Subcutaneous preadipocyte (primary cell): Measurements from ENCODE around the genes MYO5A and RAB27A.

- CAGE, long polyA plus RNA, result no peak
These were observed at the start of gene MYO5A for GRCh38 chr15:52527975-52529105. Gene MYO5A (minus strand): TSS chr15:52528880.

DNA sequence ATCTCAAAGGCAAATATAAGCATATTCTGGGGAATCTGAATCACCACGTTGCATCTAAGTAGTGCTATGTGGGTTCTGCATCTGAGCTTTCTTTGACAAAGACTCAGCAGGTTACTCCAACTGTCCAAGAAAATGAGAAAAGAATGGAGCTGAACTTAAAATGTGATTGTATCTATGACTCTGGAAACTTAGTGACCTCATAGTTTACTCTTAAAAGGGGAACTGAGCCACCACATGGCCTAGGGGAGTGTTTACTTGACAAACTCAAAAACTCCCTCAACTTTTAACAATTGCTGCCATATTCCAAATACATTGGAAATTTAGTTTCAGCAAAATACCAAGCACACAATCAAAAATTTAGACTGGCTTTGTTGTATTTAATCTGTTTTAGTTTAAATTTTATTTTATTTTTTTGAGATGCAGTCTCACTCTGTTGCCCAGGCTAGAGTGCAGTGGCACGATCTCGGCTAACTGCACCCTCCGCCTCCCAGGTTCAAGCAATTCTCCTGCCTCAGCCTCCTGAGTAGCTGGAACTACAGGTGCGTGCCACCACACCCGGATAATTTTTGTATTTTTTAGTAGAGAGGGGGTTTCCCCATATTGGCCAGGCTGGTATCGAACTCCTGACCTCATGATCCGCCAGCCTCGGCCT is 3.2 kb downstream of the ARPP19 start:
- CAGE, long polyA plus RNA, result no peak

DNA sequence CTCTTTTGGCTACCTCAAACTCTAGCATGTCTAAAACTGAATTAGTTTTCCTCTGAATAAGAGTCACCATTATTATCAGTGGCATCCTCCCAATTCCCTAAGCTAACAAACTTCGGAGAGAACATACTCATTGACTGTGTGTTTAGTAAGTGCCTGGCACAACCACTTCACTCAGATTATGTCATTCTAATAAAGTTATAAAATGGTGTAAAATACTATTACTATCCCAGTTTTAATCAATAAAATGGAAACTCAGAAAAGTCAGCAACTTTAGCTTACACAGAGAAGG is 21.8 kb downstream of the ATOSA start:
- CAGE, long polyA plus RNA, result no peak

- CAGE, long polyA plus RNA, result no peak
These were observed 16.2 kb downstream of the ATOSA start for GRCh38 chr15:52662887-52663446.

- CAGE, long polyA plus RNA, result no peak
These were observed 781 bp upstream of the ATOSA start for GRCh38 chr15:52679996-52680342.

DNA sequence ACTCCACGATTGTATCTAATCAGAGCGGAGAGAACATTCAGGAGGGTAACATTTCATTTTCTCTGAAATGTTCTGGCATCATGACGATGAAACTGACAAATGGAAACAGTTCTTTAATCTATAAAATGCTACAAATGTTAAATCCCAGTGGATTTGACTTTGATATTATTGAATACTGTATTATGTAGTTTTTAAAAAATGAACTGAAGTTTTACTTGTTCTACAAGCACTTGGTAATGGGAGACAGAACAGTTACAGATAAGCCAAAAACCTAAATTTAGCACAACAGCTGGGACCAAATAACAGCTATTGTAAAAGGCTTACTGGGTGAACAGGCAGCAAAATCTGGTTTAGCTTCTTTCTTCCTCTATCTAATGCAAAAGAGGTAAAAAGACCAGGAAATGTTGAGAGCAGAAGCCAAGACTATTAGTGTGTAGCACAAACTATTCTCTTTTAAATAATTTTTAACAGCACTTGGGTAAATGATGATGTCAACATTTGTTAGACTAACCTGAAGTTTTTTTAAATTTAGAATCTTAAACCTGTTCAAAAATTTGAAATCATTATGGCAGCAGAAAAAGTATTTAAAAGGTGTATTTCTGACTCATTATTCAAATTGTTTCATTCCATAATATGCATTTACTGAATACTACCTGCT is 1.6 kb upstream of the ATOSA start:
- CAGE, long polyA plus RNA, result no peak

DNA sequence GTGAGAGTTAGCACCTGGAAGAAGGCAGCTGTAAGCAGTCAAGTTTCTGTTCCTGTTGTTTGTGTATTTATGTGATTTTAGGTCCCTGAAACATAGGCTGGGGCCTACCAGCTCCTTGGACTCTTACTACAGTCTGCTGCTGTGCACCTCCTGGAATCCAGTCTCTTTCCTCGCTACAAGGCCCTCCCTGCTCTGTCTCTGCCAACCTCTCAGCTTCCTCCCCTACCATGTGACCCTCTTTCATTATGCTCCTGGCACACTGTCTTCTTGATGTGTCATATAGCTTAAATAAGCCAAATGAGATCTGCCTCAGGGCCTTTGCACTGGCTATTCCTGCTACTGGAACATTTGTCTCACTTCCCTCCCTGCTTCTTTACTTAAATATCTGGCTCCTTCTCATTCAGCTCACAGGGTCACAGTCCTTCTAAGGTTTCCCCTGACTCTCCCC is 31.1 kb upstream of the ATOSA start:
- CAGE, long polyA plus RNA, result no peak

DNA sequence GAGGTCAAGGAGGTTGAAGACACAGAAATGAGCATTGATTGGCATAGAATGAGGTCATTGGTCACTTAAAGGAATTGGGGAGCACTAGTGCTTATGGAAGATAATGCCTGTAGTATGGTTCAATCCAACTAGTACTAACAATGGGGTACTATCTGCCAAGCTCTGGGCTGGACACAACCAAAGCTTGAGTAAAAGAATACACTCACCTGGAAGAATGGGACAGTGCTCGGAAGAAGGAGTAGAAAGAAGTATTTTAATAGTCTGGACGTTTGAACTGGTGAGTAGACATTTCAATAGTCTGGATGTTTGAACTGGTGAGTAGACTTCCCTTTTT is 40.2 kb upstream of the ATOSA start:
- CAGE, long polyA plus RNA, result no peak

DNA sequence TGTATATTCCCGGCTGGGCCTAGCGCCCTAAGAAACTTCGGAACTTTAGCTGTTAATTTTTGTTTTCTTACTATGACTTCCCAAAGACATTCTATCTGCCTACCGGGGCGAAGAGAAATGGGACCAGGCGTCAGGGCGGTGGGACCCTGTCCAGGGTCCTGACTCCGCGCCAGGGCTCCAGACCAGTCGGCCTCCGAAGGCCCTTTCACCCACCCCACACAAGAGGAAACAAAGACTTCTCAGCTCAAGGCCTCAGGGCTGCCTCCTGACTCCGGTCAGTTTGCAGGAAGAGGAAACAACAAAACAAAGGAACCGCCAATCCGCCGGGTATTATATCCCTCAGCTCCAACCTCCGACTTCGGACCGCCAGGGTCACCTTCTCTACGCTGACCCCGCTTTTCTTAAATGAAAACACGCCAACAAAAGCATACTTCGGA is 6.8 kb downstream of the ONECUT1 start:
- CAGE, long polyA plus RNA, result no peak

GRCh38 chr15:53437961-53438507 is 321.4 kb downstream of the WDR72 start:
- CAGE, long polyA plus RNA, result no peak

DNA sequence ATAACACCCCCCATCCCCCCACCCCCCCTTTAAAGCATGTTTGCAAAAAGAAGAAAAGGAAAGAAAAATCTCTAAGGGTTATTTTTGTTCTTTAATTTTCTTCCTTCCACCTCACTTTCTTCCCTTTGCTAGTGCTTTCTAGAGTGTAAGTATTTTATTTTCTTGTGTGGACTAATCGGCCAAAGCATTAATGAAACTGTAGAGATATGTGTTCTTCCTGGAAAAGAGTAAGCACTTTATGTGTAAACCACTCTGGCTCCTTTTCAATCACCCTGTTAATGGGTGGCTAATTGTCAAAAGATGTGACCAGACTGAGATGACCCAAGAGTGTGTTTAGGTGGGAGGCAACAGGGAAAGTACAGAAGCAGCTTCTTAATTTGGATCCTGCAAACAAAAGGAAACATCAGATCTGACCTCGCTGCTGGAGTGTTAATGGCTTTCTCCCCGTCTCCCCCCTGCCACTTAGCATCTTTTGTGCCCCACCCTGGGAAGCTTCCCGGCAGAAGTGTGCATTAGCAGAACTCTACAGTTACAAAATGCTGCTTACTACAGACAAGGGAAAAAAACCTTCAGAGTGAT is 311.3 kb downstream of the WDR72 start:
- CAGE, long polyA plus RNA, result no peak

DNA sequence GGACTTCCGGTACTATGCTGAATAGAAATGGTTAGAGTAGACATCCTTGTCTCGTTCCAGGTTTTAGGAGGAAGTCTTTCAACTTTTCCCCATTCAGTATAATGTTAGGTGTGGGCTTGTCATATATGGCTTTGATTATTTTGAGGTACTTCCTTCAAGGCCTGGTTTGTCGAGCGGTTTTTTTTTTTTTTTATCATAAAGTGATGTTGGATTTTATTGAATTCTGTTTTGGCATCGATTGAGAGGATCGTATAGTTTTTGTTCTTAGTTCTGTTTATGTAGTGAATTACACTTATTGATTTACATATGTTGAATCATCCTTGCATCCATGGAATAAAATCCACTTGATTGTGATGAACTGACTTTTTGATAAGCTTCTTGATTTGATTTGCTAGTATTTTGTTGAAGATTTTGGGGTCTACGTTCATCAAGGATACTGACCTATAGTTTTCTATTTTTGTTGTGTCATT is 101.6 kb downstream of the UNC13C start:
- CAGE, long polyA plus RNA, result no peak

- CAGE, long polyA plus RNA, result no peak
These were observed 40.7 kb downstream of the RAB27A start for GRCh38 chr15:55248828-55249493.

DNA sequence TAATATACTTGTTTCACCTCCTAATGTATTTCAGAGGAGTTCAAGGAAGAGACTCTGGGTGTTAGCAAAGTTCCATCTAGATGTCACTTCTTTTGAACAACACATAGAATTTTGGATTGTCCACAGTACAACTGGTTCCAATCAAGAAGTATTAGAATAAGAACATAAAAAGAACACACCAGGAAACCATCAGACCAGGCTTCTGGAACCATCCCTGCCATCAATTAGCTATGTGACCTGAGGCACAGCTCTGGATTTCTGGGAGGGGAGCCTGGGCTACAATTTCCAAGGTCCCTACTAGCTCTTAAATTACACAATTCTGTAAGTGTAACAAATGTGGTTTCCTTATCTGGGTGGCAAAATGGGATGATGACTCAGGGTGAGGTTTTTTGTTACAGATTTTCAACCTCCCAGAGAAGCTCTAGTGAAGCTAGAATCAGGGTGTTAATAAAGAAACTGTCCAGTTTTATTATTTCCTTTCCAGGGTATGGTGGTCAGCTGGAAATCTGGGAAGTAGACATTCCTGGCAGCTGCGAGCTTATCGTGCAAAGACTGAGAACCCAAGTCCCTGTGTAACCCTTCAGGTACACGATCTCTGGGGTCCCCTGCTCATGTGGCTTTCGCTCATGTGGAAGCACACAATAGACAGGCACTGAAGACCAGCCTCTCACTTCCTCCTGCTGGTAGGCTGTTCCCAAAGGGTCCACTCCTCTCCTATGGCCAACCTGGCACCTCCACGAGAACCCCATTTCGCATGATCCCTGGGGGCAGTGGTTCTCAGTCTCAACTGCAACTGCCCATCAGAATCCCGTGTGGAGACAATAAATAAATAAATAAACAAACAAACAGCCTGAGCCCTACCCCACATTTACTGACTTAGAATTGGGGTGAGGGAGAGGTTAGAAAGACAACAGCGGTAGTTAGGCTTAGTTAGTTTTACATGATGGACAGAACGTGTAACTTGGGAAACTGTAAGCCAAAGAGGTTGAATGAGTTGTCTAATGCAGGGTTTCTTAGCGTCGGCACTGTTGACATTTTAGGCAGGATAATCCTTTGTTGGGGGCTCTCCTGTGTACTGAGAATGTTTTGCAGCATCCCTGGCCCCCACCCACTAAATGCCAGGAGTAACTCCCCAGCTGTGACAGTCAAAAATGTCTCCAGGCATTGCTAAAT is 7.1 kb downstream of the RAB27A start:
- CAGE, long polyA plus RNA, result no peak

DNA sequence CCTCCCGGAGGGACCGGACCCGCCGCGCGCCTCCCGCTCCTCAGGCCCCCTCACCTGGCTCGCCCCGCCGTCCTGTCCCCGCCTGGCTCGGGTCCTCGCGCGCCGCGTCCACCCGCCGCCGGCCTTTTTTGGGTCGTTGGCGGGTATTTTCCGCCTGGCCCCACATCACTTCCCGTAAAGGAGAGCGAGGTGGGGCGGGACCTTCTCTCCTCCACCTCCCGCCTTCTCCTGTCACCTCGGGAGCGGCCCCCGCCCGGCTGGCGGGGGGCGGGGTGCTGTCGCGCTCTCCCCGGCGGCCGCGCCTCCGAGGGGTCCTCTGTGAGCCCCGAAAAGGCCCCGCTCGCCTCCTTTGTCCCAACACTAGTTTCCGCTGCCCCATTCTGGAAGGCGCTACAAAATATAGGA is at the start of gene RAB27A:
Gene RAB27A, minus strand, starts transcription at position 152 of the 405 bp plus-strand sequence.
- CAGE, long polyA plus RNA, result no peak

GRCh38 chr15:55514304-55514864 is 6.3 kb upstream of the DNAAF4 start:
- CAGE, long polyA plus RNA, result no peak

DNA sequence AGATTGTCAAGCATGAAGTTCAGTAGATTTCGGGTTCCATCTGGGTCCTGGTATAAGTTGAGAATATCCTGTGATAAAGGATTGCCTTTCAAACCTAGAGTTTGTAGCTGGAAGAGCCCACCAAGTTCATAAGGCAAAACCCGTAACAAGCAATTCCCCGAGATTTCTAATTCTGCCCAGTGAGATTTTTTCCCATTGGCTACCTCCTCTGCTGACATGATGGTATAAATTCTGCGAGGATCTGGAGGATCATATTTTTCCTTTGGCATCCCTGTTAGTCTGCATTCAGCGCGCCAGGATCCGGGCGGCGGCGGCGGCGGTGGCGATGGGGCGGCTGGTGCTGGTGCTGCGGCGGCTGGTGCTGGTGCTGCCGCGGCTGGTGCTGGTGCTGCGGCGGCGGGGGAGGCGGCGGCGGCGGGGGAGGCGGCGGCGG is 13.5 kb upstream of the NEDD4 start:
- CAGE, long polyA plus RNA, result no peak

DNA sequence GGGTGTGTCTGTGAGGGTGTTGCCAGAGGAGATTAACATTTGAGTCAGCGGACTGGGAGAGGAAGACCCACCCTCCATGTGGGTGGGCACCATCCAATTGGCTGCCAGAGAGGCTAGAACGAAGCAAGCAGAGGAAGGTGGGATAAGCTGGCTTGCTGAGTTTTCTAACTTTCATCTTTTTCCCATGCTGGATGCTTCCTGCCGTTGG is 25.7 kb upstream of the NEDD4 start:
- CAGE, long polyA plus RNA, result no peak

- CAGE, long polyA plus RNA, result no peak
These were observed 110.6 kb downstream of the RFX7 start for GRCh38 chr15:56132849-56133630.

DNA sequence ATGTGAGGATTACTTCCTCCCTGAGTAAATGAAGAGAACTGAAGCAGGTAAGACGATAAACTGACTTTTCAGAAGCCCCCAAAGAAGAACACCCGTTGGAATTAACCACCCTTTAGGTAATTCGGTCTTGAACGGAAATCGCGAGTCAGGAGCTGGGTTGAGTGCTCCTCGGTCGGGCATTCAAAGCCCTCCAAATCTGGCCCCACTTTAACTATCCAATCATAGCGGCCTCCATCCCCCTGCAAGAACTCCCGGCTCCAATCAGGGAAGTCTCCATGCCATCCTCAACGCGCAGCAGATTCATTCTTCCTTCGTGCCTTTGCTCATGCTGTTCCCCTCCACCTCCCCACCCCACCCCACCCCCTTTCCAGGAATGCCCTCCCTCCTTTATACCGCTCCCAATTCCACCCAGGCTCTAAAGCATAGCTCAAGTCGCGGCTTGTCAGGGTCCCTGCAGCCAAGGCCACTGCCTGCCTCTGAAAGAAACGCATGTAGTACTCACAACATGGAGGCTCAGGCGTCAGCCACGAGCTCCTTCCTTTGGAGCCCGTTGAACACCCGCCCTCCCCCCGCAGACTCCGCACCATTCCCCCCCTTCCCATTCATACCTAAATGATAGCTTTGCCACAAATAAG is 670 bp upstream of the RFX7 start:
- CAGE, long polyA plus RNA, result no peak